Renal cortical epithelial cell (primary cell): Measurements from ENCODE around the gene FAM172A.

- RRBS = no CpG with 5 or more reads among the region's 11 CpGs
These were observed 333.5 kb upstream of the NR2F1 start for GRCh38 chr5:93249231-93250304.

- RRBS = no CpG with 5 or more reads among the region's 7 CpGs
These were observed 223.9 kb upstream of the NR2F1 start for GRCh38 chr5:93359017-93359547.

GRCh38 chr5:93410869-93411632 lies 172.0 kb upstream of the NR2F1 start:
- RRBS = no CpG with 5 or more reads among the region's 5 CpGs

- RRBS = no CpG with 5 or more reads among the region's 13 CpGs
These were observed 16.4 kb downstream of the NR2F1 start for GRCh38 chr5:93599424-93599775.

- RRBS = 1% methylated on average over 8 of the region's 56 CpGs
These were observed at the start of gene FAM172A for GRCh38 chr5:94110838-94111909. TSS of gene FAM172A (minus strand) at chr5:94111663.

DNA sequence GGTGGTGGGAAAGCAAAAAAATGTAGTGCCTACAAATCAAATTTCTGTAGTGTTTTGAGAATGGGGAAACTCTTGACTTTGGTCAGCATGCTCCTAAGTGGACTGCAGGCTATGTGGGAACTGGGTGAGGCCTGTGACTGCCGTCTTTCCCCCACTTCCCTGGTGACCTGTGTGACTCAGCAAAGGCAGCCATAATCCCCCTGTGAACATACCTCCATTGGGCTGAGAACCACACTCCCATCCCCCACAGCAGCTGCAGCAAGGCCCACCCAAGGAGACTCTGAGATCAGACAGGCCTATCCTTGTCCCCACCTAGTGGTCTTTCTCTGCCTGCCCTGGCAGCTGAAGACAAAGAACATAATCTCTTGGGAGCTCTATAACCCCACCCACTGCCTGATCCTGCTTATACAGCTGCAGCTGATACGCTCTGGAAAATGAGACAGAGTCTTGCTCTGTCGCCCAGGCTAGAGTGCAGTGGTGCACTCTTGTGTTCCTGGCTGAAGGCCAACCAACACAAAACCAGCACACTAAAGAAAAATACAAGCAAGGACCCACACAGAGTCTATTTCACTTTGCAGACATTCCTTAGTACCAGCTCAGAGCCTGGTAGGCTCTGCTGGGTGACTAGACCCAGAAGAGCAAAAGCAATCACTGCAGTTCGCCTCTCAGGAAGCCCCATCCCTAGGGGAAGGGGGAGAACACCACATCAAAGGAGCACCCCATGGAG lies 106.8 kb downstream of the MCTP1 start:
- RRBS = no CpG with 5 or more reads among the region's 4 CpGs

DNA sequence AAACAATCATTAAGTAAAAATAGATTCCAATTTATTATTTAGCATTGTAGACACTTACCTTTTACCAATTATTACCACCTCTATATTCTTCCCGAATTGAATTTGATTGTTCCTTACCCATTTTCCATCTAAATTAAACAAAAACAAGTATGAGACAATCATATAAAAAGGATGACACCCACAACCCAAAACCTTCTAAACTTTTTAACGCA lies 4.3 kb downstream of the SKIC3 start:
- RRBS = no CpG with 5 or more reads among the region's 2 CpGs

DNA sequence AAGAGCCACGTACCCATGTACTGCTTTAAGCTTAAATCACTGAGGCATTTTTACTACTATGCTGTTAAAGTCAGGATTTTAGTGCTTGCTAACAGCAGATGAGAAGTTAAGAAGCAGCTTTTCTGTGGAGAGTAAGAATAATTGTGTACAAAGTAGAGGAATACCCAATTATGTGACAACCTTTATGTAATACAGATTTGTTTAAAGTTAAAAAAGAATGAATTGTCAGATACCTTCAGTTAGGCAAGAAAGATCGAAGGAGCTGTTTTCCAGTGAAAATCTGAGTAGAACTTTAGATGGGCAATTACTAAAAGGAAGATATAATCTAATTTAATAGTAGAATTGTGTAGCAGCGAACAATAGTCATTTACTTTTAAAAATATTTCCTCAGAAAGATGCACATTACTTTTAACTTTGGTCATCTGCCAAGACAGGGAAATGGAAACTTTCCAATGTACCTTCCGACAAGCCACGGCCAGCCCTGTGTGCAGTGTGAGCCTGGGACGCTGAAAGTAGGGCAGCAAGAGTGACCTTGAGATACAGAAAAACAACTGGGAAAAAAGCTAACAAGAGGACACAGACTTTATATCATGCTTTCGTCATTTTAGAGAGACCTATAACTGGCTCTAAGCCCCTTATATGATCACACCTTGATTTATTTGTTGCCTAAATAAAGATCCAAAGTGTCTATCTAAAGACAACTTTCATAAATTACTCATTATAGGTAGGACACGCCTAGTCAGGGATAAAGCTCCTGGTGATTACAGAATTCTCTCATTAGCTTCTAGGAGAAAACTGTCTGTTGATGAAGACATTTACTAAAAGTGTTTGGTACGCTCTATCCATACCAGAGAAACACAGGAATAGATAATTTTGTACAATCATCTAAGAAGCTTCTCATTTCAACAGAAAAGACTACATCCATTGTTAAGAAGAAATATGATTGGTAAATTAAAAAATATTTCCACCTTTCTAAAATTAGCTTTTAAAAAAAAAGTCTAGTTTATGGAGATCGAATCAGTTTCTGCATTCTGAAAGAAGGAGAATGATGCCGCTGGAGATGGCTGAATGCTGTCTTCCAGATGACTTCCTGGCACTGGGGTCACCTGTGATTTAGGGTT lies 40.2 kb downstream of the RHOBTB3 start:
- RRBS = no CpG with 5 or more reads among the region's 11 CpGs

- RRBS = no CpG with 5 or more reads among the region's 2 CpGs
These were observed 41.5 kb downstream of the GLRX start for GRCh38 chr5:95781032-95781375.

GRCh38 chr5:95862624-95863835 lies 40.5 kb upstream of the GLRX start:
- RRBS = no CpG with 5 or more reads among the region's 13 CpGs

GRCh38 chr5:95938845-95939522 lies 22.7 kb downstream of the ELL2 start:
- RRBS = no CpG with 5 or more reads among the region's 3 CpGs

DNA sequence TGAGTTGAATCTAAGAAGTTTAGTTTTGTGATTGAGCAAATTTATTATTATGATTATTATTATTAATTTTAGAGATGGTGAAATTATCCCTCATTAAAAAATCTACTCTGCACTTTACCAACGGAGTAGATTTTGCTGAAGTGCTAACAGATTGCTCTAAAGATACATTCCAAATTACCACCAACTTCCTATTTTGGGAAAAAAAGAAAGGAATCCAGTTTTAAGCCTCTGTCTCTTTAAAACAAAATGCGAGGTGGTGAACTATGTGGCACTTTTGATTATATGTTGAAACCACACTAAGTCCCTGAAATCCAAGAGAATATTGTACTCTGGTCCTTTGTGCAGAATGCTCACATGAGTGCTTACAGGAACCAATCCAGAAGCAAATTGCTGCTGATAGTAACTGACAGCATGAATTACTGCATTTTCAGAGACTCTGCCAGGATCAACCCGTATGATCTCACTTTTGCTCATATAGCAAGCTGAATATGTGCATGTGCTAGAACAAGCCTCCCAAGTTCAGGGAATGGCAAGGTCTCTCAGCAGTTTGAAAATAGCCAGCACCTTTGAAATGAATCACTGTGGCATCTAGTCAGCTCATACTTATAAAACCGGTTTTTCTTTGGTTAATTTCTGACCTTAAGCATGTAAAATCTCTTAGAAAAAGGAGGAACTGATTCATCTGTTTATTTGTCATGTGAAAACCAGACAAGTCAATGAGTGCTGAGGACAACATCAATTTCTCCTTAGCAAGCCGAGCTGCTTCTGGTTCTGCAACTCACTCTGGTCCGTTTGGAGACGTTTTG lies 215.6 kb upstream of the ELL2 start:
- RRBS = no CpG with 5 or more reads among the region's 7 CpGs

DNA sequence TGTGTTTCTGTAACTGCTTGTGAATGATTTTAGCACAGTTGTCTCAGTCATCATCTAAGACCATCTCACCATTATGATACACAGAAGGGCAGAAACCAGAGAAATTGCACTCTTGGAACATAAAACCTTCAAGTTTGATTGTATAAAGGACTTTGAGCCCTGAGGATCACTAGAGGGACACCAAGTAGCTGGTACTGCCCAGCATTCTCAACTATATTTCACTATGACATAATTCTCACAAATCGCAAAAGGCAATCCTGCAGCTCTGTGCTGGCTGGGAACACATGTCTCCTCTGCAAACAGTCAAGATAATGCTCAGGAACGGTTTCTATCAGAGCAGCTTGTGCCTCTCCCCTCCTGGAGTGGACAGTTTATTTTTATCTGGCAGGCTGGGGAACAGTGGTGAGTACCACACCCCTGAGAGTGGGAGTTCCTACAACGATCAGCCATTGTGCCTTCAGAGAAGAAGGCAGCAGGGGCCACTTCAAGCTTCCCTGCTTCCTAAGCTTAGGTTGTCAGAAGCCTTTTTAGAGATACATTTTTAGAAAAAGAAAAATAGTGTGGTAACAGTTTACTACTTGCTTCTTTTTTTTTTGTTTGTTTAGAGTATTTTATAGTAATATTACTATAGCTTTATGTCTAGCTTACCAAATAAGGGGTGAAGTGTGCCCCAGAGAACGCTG lies 65.8 kb downstream of the ERAP1 start:
- RRBS = no CpG with 5 or more reads among the region's 4 CpGs

DNA sequence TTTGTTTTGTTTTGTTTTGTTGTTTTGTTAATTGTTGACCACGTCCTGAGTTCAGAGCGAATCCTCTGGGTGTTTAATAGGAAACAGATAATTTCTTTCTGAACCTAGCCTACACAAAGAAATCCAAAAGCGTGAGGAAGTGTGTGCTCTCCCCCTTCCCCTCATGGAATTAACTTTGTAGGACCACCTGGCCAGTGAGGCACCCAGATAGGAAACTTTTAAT lies 866 bp downstream of the ERAP1 start:
- RRBS = no CpG with 5 or more reads among the region's 3 CpGs

DNA sequence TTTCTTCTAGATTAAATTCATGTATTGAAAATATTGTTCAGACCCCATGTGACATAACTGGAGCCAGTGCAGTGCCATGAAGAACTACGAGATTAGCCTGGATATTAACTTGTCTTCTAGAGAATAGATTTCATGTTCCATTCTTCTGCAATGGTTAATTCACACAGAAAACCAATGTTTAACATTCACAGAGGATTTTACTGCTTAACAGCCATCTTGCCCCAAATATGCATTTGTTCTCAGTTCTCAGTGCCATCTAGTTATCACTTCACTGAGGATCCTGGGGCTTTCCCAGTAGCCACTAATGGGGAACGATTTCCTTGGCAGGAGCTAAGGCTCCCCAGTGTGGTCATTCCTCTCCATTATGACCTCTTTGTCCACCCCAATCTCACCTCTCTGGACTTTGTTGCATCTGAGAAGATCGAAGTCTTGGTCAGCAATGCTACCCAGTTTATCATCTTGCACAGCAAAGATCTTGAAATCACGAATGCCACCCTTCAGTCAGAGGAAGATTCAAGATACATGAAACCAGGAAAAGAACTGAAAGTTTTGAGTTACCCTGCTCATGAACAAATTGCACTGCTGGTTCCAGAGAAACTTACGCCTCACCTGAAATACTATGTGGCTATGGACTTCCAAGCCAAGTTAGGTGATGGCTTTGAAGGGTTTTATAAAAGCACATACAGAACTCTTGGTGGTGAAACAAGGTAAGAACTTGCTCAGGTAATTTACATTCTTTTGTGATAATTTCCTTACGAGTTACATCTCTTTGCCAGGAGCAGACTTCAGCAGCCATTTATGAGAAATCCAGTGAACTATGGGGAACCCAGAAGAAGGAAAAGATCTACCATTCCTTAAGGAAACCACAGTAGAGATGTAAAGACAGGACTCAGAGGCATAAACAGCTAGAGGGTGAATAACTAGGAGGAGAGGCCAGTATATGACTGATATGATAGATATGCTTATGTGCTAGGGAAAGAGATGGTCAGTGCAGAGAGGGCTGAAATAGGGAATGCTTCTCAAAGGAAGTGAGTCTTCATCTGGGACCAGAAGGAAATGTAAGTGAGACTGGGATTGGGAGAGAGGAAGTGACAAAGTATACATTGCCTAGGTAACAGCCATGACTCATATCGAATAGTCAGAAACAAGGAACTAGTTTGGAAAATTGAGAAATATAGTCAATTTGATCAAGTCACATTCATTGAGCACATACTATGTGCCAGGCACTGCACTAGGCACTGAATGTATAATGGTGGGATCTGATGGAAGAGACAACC lies 3.7 kb downstream of the ERAP2 start:
- RRBS = no CpG with 5 or more reads among the region's 7 CpGs

GRCh38 chr5:96885632-96886481 lies 9.6 kb downstream of the ERAP2 start:
- RRBS = no CpG with 5 or more reads among the region's 4 CpGs

DNA sequence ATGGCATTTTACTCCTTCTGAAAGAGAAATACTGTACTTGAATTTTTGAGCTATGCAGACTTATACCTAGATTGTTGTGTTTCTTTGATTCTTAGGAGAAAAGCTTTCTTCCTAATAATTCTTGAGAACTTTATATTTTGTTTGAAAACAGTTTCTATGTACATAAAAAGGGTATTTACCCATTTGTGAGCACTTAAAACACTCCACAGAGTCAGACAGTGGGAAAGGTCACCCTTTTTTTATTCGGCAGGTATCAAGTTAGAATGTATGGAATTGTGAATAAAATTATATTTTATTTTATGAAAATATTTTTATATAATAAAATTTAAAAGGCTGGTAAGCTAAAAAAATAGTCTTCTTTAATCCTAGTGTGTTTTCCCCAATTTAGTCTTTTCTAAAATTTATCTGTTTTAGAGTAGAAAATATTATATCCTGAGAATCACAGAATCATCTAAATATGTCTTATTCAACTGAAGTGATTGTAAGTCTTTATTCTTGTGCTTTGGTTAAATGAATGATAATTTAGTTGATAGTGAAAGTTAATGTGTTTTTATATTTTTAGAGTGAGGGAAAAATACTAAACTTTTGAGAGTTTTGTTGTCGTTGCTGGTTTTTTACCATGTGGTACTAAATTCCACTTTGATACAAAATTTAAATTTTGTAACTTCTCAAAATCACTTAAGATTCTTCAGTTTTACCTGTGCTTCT lies 94.1 kb downstream of the LNPEP start:
- RRBS = no CpG with 5 or more reads among the region's 2 CpGs

DNA sequence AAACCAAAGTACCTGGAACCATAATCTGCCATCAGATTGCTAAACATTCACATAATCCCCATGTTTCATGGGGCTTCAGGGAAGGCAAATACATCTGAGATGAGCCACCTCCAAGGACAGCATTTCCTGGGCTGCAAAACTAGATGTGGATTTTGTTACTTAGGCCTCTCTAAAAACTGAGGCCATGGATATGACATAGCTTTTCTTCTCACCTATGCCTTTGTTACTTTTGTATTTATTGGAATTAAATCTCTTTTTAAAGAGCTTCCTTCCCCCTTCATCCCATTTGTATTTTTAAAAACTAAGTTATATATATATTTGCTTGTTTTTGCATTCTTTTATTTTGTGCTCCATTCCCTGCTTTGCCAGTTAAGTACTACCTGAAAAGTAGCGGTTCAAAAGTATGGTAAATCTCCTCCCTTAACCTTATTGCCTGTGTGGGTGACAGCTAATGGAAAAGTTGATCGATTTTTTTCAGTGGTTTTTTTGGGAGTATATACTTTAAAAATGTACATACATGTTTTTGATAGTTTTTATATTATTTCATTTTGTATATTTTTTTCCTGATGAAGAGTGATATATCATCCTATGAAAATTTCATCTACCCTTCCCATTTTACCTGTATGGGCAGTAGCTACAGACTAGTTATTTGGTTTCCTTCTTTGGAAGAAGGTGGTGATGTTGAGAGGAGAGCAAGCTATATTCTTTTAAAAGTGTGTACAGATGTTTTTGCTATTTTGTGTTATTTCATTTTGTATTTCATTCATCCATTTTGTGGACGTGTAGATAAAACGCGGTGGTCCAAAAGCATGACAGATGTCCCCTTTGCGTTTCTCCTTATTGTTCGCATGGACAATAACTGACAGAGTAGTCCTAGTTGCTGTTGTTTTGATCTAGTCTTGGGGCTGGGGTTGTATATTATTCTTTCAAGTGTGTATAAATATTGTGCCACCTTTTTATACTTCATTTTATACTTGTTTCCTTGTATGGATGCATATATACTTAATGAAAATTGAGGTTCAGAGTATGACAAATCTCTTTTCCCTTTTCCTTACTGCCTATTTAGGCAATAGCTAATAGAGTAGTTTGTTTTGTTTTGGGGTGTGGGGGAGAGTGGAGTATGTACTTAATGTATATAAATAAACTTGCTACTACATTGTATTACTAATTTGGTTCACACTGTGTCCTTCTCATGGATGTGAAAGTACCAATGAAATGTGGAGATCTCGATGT lies 96.5 kb downstream of the LNPEP start:
- RRBS = no CpG with 5 or more reads among the region's 8 CpGs

GRCh38 chr5:97034049-97034526 lies 98.2 kb downstream of the LNPEP start:
- RRBS = no CpG with 5 or more reads among the region's 4 CpGs

GRCh38 chr5:97073606-97073935 lies 68.8 kb downstream of the LIX1 start:
- RRBS = no CpG with 5 or more reads among the region's 4 CpGs